Adrenal gland (tissue), 7 donors: ENCODE measurements around a stretch of chr13.

- PRO-cap, 3 experiments, result no peak in any of the 3 experiments
- RAMPAGE, long total RNA, 4 experiments, result no peak in any of the 4 experiments
- RRBS, result no CpG with 5 or more reads among the region's 1 CpG
Observed at GRCh38 chr13:30182119-30182495, 125.2 kb downstream of the KATNAL1 start.

GRCh38 chr13:30376642-30377506 is 45.4 kb upstream of the UBE2L5 start:
- PRO-cap, 3 experiments, result no peak in any of the 3 experiments
- RAMPAGE, long total RNA, 4 experiments, result no peak in any of the 4 experiments
- RRBS, result no CpG with 5 or more reads among the region's 5 CpGs

GRCh38 chr13:30396380-30397176 is 25.7 kb upstream of the UBE2L5 start:
- PRO-cap, 3 experiments, result peak in 2 of 3 experiments; most common plus-strand start chr13:30396702 (in 2); most common minus-strand start chr13:30396578 (in 1)
- RAMPAGE, long total RNA, 4 experiments, result no peak in any of the 4 experiments
- RRBS, result no CpG with 5 or more reads among the region's 9 CpGs

- PRO-cap, 3 experiments, result no peak in any of the 3 experiments
- RAMPAGE, long total RNA, 4 experiments, result no peak in any of the 4 experiments
- RRBS, result no CpG with 5 or more reads among the region's 15 CpGs
Observed at GRCh38 chr13:30421118-30421502, 1.2 kb upstream of the UBE2L5 start.

DNA sequence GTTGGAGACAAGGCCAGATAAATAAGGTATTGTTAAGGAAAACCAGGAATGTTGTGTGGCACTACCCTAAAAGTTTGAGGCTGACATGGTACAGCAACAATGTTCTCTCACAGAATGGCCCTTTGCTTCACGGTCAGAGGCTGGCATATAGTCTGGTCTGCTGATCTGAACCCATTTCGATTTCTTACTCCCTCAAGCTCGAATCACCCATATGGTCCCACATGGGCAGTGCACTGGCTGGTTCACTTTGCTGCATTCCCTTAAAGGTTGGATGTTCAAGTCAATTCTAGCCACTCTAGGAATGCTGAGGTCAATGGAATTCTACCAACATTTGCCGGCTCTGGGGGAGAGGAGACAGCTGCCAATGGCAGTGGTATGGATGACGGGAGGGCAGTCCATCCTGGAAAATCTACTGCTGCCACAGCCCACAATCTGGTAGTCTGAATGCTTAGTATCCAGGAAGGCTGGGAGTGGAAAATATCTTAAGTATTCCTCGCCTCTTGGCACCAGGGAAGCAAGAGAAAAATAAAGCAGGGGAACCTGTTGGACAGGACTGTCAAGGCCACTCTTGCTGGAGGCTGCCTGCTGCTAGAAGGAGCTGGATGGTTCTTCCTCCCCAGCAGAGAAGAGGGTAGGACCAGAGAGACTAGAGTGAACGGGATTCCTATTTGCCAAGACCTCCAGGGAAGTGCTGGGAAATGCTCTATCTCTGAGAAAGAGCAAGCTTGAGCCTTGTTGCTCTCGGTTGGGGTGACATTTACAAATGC is 20.5 kb upstream of the HMGB1 start:
- PRO-cap, 3 experiments, result no peak in any of the 3 experiments
- RAMPAGE, long total RNA, 4 experiments, result no peak in any of the 4 experiments
- RRBS, result no CpG with 5 or more reads among the region's 8 CpGs

- PRO-cap, 3 experiments, result no peak in any of the 3 experiments
- RAMPAGE, long total RNA, 4 experiments, result no peak in any of the 4 experiments
- RRBS, result no CpG with 5 or more reads among the region's 8 CpGs
Observed at GRCh38 chr13:30697572-30698014, 37.8 kb upstream of the ALOX5AP start.

- PRO-cap, 3 experiments, result peak in 1 of 3 experiments; most common minus-strand start chr13:30738163 (in 1)
- RAMPAGE, long total RNA, 4 experiments, result no peak in any of the 4 experiments
- RRBS, result no CpG with 5 or more reads among the region's 2 CpGs
Observed at GRCh38 chr13:30737842-30738493, 2.6 kb downstream of the ALOX5AP start.

DNA sequence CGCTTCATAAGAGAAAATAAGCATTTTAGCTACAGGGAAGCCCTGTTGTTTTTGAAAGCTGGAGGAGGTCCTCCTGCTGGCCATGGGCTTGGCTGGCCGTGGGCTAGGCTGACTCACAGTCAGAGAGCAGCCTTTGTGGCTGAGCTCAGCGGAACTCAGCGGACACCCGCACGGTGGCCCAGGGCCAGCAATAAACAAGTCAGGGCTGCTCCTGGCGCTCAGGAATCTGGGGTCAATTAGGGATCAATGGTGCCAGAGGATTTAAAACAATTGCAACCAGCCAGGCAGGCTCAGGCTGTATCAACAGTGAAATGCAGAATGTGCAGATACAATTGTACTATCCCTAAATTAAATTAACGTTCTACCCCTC is 57.3 kb downstream of the ALOX5AP start:
- PRO-cap, 3 experiments, result no peak in any of the 3 experiments
- RAMPAGE, long total RNA, 4 experiments, result no peak in any of the 4 experiments
- RRBS, result no CpG with 5 or more reads among the region's 8 CpGs

DNA sequence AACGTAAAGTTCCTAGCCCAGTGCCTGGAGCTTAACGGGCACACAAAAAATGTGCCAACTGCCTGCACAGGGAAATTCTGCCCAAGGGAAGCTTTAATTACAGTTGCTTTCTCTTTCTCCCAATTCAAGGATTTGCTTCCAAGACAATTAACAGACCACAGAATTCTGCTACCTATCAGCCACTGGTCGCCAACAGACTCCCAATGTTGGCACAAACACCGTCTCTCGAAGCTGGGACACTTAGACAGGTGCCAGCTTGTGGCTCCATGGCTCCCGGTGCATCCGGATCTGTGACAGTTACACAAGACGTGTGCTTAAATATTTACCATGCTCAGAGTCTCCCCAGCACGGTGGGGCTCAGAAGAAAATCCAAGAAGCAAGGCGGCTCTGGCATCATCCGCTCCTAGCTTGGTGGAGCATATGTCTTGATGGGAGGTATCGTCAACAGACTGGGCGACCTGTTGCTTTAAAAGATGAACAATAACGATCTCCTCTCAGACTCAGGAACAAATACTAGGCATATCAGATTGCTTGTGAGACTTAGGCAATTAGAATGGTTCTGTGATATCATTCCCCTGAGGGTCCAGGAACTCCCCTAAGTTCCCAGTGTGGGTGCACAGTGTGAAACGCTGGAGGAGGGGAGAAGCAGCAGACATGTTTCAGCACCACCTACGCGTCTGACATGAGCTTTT is 61.5 kb downstream of the ALOX5AP start:
- PRO-cap, 3 experiments, result no peak in any of the 3 experiments
- RAMPAGE, long total RNA, 4 experiments, result no peak in any of the 4 experiments
- RRBS, result no CpG with 5 or more reads among the region's 17 CpGs

- PRO-cap, 3 experiments, result peak in 1 of 3 experiments; most common plus-strand start chr13:30833343 (in 1); most common minus-strand start chr13:30833047 (in 1)
- RAMPAGE, long total RNA, 4 experiments, result no peak in any of the 4 experiments
- RRBS, result 6% methylated on average over 3 of the region's 25 CpGs
Observed at GRCh38 chr13:30832135-30833438, 73.5 kb upstream of the MEDAG start.

DNA sequence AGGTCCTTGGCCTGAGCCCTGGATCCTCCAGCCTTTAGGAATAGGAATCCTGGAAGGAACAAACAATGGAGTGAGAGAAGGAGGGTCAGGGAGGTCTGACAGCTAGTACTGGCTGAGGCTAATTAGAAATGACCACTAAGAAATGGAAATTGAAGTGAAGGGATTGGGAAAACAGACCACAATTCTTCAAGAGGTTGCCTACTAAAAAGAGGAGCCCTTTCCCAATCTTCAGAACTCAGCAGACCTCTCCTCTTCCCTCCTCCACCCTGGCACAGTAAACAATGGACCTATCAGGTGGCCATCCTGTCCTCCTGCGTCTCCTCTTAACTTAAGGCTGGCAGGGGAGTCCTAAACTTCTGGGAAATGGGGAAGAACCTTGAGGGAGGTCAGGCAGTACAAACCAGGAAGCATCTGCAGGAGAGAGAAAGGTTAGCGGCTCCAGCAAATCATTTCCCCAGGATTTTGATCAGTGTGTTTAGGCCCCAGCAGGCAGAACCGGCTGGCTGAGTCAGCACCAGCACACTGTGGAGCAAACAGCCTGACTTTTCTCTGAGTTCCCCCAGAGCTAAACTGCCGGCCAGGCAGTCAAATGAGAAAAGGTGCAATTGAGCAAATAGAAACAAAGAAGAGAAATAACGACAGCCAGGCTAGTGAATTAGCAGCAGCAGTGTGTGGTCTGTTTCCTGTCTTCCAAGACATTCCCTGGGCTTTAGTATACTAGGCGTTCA is 46.9 kb upstream of the MEDAG start:
- PRO-cap, 3 experiments, result no peak in any of the 3 experiments
- RAMPAGE, long total RNA, 4 experiments, result no peak in any of the 4 experiments
- RRBS, result 15% methylated on average over 2 of the region's 6 CpGs

DNA sequence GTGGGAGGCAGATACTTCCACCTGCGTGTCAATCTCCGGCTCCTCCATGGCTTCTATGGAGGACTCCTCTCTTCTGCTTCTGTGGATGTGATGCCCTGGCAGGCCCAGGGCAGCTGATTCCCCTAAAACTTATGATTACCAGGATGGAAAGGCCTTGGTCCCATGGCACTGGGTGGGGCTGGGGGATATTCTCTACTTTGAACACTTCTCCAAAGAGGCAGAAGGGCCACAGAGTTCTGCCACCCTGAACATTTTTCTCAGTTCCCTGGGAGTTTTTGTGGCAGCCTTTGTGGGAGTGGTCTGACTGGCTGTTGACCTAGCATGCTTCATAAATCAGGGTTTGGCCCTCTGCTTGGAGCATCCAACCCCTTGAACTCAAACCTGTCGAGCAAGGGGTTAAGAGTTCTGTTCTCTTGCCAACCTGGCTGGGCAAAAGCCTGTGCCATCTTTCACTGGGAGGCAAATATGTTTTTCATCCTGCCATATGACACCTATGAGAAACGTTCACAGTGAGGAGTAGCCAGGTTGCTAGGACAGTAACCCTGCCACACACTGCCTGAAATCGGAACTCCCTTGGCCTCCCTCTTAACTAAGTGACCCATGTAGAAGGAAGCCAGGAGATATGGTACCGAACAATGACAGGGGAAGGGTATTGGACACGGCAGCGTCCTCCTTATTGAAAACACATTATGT is 7.8 kb upstream of the TEX26 start:
- PRO-cap, 3 experiments, result no peak in any of the 3 experiments
- RAMPAGE, long total RNA, 4 experiments, result start-site peak on the plus strand in 1 of 4 experiments, centred at position 470 of the sequence, 5 reads per replicate
- RRBS, result no CpG with 5 or more reads among the region's 8 CpGs

DNA sequence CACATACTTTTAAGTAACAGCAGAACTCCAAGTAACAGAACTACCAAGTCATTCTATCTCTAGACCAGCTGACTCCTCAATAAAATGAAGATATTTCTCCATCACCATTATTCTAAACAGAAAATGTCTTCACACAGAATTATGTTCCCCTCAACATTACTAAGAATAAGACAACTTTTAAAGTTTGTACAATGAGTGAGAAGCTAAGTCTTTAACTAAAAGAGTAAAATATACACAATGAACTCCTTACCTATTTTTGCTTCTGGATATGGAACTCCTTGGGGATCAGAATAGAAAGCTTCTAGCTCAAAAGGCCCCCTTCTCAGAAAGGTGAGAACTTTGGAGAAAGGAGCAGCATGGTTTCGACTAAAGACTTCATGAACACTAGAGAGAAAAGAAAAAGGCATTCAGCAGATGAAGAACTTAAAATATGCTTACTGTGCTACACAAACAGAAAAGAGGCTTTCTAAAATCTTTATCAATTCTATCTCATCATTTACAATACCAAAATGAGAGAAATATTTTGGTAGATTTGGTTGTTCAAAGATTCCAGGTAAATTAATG is 13.9 kb downstream of the HSPH1 start:
- PRO-cap, 3 experiments, result no peak in any of the 3 experiments
- RAMPAGE, long total RNA, 4 experiments, result no peak in any of the 4 experiments
- RRBS, result no CpG with 5 or more reads among the region's 1 CpG

- PRO-cap, 3 experiments, result no peak in any of the 3 experiments
- RAMPAGE, long total RNA, 4 experiments, result no peak in any of the 4 experiments
- RRBS, result no CpG with 5 or more reads among the region's 6 CpGs
Observed at GRCh38 chr13:31286590-31287471, 87.1 kb downstream of the B3GLCT start.

DNA sequence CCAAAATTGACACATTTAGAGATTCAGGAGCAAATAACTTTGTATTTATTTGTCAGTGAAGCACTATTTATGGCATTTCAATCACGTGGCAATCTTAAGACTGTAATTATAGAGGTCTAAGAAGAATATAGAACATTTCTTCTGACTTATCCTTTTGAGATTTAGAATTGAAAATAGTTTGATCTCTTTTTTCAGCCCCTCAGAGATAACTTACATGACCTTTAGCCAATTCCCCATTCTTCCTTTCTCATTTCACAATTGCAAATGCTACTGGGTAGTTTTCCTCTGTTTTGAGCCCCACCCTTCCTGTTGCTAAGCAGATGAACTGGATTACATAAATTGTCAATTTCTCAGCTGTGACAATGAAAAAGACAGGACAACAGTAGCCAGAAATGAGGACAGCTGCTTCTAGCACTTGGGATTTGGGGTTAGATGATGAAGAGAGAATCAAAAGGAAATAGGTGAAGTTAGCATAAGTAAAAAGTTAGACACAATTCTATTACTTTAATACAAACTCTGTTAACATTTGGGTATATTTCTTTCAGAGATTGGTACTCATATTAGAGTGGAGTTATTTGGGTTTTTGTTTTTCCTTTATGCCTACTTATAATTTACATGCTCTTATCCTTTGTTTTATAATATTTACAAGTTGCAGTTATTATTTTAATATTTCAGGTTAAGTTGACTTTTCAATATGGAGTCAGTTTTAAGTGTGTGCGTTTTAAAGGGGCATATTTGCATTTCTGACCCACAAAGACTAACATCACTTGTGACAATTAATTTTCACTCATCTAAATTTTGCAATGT is 122.5 kb upstream of the FRY start:
- PRO-cap, 3 experiments, result no peak in any of the 3 experiments
- RAMPAGE, long total RNA, 4 experiments, result no peak in any of the 4 experiments
- RRBS, result no CpG with 5 or more reads among the region's 2 CpGs

DNA sequence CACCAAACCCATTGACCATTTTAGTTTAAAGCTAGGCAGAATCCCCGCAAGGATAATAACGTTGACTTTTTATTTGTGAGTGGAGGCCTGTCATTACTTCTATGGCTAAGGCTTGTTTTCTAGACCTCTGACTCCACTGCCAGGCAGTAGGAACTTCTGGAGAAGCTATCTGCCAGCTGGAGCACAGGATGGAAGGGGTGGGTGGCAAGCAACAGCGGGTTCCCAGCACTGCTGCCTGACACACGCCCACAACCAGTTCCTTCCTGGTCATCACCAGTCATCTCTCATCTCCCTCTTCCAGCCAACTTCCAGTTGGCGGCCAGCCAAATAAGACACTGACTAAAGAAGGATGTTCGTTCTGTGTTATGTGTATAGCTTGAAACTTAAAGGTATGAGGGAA is 86.5 kb upstream of the FRY start:
- PRO-cap, 3 experiments, result peak in 1 of 3 experiments; most common minus-strand start position 158 of the sequence (in 1)
- RAMPAGE, long total RNA, 4 experiments, result no peak in any of the 4 experiments
- RRBS, result no CpG with 5 or more reads among the region's 6 CpGs

DNA sequence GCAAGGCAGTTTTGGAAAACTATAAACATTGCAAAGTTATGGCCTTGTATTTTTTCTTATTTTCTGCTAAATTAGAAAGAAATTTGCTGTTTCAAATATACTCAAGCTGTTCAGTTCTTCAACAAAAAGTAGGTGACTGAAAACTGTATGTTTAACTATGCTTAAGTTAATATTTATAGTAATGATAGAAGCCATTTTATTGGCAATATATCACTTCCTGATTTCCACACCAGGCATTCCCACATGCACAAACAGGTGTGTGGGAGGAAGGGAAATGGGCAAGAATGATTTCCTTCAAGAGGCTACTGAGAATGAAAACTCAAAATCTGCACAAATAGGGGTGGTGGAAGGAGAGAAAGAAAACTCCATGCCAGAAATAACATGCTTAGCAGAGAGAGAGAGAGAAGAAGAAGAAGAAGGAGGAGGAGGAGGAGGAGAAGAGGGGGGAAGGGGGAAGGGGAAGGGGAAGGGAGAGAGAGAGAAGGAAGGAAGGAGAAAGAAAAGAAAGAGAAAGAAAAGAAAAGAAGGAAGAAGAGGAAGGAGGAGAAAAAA is 74.3 kb upstream of the FRY start:
- PRO-cap, 3 experiments, result no peak in any of the 3 experiments
- RAMPAGE, long total RNA, 4 experiments, result no peak in any of the 4 experiments

DNA sequence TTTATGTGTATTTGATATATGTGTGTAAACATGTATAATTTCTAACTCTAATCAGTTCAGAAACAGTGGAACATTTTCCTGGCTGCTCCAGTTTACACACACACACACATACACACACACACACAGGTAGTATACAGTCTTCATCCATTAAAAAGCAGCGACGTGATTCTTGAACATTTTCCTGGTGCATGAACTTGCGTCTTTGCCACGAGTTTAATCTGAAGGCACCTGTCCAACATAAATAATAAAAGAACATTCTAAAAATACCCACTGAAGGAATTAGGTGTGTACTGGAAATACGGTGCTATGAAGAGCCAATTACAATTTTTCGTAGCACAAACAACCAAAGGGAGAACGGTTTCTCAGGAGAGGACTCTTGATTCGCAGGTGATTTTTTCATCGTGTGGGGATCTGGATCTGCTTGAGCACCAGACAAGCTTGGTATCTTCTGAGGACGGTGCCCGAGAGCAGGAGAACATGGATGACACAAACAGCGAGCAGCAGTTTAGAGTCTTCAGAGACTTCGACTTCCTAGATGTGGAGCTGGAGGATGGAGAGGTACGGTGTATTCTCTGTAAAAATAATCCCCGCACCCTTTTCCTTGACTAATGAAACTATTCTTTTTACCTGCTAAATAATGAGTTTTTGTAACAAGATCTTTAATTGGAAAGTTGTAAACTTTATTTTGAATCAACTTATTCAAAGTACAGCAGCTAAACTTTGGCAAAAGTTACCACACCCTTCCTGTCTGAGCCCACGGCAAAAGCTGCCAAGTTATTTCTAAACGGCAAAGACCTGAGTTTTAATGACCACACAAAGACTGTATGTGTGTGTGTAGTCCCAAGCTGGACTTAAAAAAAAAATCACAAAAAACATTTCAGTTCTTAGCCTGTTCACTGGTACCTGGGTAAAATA is 61.1 kb downstream of the ZAR1L start:
- PRO-cap, 3 experiments, result peak in 2 of 3 experiments; most common plus-strand start position 431 of the sequence (in 2)
- RAMPAGE, long total RNA, 4 experiments, result start-site peak on the plus strand in 2 of 4 experiments, centred at positions 301 to 336 of the sequence, 25 to 54 reads per replicate
- RRBS, result no CpG with 5 or more reads among the region's 17 CpGs

- PRO-cap, 3 experiments, result no peak in any of the 3 experiments
- RAMPAGE, long total RNA, 4 experiments, result no peak in any of the 4 experiments
- RRBS, result no CpG with 5 or more reads among the region's 5 CpGs
Observed at GRCh38 chr13:32424043-32424501, 3.9 kb downstream of the N4BP2L1 start.

GRCh38 chr13:32427347-32427737 is 588 bp downstream of the N4BP2L1 start:
- PRO-cap, 3 experiments, result peak in 1 of 3 experiments; most common plus-strand start chr13:32427383 (in 1); most common minus-strand start chr13:32427450 (in 1)
- RAMPAGE, long total RNA, 4 experiments, result no peak in any of the 4 experiments
- RRBS, result 1% methylated on average over 29 of the region's 45 CpGs